Colon Carcinoma Metastatic in the Lung (tissue), 2 donors: ENCODE measurements around a stretch of chr2.

GRCh38 chr2:47230420-47230918 lies 54.2 kb upstream of the CALM2 start:
- PRO-cap, 2 experiments: no peak in any of the 2 experiments

- PRO-cap, 2 experiments: no peak in any of the 2 experiments
These were observed 94.8 kb upstream of the EPCAM start for GRCh38 chr2:47274311-47274790.

GRCh38 chr2:47698044-47698507 lies 84.9 kb upstream of the MSH6 start:
- PRO-cap, 2 experiments: no peak in any of the 2 experiments

GRCh38 chr2:47811336-47812395 lies 28.7 kb downstream of the MSH6 start:
- PRO-cap, 2 experiments: no peak in any of the 2 experiments

GRCh38 chr2:47839311-47839852 lies 56.4 kb downstream of the MSH6 start:
- PRO-cap, 2 experiments: no peak in any of the 2 experiments

DNA sequence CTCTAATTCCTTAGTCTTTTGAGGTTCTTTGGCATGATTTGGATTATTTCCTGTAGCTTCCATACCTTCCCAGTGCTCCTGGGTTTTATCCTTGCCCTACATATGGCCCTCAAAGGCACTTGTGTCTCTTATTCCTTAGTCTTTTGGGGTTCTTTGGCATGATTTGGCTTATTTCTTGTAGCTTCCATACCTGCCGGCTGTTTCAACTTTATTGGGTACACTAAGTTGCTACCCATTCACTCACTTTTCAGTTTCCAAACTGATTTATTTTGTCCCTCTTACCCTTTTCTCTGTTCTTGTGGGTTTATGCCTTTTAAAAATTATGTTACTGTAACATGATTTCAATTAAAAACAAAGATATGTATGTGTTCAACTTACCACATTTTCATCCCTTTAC lies 32.8 kb downstream of the FBXO11 start:
- PRO-cap, 2 experiments: no peak in any of the 2 experiments

DNA sequence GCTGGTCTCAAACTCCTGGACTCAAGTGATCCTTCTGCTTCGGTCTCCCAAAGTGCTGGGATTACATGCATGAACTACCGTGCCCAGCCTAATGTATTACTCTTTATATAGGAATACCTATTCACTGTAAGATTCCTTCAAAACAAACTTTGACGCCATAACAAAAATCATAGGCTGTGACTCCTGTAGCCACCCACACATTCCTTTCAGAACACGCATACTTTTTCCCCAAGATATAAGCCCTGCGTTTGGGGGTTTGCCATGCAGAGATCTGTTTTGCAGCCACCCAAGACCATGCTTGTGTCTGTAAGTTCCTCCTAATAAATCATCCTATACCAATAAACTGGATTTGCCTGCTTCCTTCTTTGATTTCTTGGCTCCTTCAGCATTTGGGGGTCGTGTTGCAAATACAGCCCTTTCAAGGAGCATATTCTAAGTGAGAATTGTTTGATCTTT lies 43.4 kb downstream of the PPP1R21 start:
- PRO-cap, 2 experiments: no peak in any of the 2 experiments

- PRO-cap, 2 experiments: no peak in any of the 2 experiments
These were observed 14.4 kb upstream of the STON1 start for GRCh38 chr2:48515428-48515982.

- PRO-cap, 2 experiments: peak in 1 of 2 experiments; most common minus-strand start chr2:49306991 (in 1)
These were observed 152.6 kb upstream of the FSHR start for GRCh38 chr2:49306925-49307286.

DNA sequence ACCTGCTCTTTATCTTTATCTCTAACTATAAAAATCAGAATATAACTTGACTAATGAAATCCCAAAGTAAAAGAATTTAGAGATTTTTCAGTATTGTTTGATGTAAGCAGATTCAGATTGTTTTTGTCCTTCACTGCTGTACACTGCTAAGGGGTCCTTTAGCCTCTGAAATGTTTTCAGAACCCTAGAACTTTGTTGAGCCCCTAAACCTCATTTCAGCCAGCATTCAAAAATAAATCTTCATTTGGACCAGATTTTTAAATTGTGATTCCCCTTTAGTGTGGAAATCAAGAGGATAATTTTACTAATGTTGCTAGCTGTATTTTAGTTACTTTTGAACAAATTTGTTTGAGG lies 32.1 kb upstream of the NRXN1 start:
- PRO-cap, 2 experiments: no peak in any of the 2 experiments

GRCh38 chr2:51779677-51780245 lies 747.8 kb upstream of the NRXN1 start:
- PRO-cap, 2 experiments: no peak in any of the 2 experiments

DNA sequence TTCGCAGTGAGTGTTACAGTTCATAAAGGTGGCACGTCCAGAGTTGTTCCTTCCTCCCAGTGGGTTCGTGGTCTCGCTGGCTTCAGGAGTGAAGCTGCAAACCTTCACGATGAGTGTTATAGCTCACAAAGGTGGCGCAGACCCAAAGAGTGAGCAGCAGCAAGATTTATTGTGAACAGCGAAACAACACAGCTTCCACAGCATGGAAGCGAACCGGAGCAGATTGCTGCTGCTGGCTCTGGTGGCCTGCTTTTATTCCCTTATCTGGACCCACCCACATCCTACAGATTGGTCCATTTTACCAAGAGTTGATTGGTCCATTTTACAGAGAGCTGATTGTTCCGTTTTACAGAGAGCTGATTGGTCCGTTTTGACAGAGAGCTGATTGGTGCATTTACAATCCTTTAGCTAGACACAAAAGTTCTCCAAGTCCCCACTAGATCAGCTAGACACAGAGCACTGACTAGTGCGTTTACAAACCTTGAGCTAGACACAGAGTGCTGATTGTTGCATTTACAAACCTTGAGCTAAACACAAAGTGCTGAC lies 508.5 kb upstream of the CHAC2 start:
- PRO-cap, 2 experiments: no peak in any of the 2 experiments

- PRO-cap, 2 experiments: no peak in any of the 2 experiments
These were observed 21.9 kb downstream of the ACYP2 start for GRCh38 chr2:53992819-53993306.

DNA sequence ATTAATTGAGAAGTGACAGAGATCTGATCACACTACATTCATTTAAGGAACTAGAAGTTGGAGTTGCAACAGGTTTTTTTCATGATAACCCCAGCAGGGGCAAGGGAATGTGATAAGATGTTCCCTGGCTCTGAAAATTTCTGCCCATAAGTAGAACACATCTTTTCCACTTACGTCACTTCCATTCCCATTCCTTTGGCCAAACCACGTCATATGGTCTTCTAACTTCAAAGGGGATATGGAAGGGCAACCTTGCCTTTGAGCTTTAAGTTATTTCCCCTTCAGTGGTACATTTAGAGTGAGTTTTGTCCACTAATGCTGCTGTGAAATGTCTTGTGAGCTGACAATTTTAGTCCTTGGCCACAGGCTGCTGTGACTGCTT lies 29.7 kb downstream of the ACYP2 start:
- PRO-cap, 2 experiments: no peak in any of the 2 experiments

DNA sequence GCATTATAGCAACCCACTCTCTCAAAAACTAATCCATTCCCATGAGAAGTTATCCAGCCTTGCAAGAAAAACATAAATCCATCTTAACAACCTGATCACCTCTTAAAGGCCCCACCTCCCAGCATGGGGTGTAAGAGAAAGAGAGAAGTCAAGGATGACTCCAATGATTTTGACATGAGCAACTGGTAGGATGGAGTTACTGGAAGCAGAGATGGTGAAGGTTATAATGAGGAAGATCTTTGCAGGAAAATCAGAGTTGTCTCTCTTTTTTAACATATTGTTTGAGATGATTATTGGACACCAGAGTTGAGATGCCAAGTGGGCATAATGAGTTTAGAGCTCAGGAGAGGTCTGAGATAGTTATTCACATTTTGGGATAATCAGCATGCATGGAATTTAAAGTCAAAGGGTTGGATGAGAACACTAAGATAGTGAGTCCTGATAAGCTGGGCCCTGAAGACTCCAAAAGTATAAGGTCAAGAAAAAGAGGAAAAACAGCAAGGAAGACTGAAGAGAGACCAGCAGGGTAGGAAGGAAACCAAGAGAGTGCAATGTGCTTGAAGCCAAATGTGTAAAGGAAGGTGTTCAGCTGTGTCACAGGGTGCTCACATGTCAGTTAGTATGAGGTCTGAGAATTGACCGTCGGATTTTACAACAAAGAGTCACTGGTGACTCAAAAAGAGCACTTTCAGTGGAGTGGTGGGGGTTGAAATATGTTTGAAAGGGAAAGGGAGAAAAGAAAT lies 3.1 kb upstream of the TSPYL6 start:
- PRO-cap, 2 experiments: no peak in any of the 2 experiments

DNA sequence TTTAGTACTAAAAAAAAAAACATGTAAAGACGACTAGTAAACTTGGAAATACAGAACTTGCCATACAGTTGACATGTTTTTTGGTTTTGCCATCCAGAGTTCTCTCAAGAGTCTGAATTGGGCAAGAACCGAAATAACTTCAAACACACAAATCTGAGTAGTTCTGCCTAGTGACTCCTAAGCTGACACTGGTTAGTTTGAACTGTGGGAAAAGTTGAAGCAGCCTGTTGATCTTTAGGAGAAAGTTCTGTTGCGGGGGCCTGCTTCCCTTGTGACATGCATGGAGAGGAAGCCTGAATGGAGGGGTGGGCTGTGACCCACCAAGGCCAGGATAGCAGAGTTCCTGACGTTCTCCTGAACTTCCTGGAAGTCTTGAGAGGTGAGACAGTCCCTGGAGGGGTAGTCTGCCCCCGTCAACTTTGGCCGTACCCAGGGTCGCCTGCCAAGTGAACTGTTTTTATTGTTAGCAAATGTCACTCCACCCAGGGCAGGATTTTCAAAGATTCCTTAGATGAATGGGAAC lies 39.8 kb downstream of the C2orf73 start:
- PRO-cap, 2 experiments: no peak in any of the 2 experiments

GRCh38 chr2:54377786-54378038 lies 47.0 kb downstream of the C2orf73 start:
- PRO-cap, 2 experiments: no peak in any of the 2 experiments

GRCh38 chr2:54532319-54533061 lies 76.4 kb downstream of the SPTBN1 start:
- PRO-cap, 2 experiments: no peak in any of the 2 experiments

GRCh38 chr2:54549483-54550622 lies 93.7 kb downstream of the SPTBN1 start:
- PRO-cap, 2 experiments: peak in 2 of 2 experiments; most common plus-strand start chr2:54550334 (in 1); most common minus-strand start chr2:54550246 (in 1)

- PRO-cap, 2 experiments: peak in 2 of 2 experiments; most common plus-strand start chr2:54557740 (in 2); most common minus-strand start chr2:54557665 (in 1)
These were observed 101.5 kb downstream of the SPTBN1 start for GRCh38 chr2:54557528-54558121.